Epithelial cell of esophagus (primary cell): ENCODE data around the genes GTF3C4 and SURF1.

GRCh38 chr9:132531081-132531709 lies 51.2 kb upstream of the BARHL1 start:
- RRBS, result no CpG with 5 or more reads among the region's 14 CpGs

DNA sequence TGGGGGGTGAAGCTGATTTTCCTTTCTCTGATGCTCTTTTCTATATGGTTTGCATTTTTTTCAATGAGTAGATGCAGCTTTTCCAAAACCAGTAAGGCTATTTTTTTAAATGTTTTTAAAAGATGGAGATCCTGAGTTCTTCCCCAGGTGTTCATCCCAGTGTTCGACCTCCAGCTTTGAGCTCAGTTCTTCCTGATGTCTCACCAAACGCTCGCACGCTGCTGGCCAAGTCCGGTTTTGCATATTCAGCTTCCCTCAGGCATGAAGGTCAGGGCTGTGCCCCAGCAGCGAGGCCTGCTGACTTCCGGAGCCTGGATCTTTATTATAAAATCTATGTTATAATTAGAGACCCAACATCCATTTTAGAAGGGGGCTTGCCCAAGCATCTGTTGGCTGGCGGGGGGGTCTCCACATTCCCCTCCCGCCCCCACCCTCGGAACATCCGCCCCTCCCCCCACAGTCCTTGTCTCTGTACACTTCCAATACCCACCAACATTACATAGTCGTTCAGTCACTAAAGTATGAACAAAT lies 34.1 kb upstream of the BARHL1 start:
- RRBS, result 78% methylated on average over 3 of the region's 12 CpGs

GRCh38 chr9:132669806-132670787 lies at the start of gene GTF3C4:
Gene GTF3C4, plus strand, starts transcription at chr9:132670464.
- RRBS, result 2% methylated on average over 30 of the region's 107 CpGs

DNA sequence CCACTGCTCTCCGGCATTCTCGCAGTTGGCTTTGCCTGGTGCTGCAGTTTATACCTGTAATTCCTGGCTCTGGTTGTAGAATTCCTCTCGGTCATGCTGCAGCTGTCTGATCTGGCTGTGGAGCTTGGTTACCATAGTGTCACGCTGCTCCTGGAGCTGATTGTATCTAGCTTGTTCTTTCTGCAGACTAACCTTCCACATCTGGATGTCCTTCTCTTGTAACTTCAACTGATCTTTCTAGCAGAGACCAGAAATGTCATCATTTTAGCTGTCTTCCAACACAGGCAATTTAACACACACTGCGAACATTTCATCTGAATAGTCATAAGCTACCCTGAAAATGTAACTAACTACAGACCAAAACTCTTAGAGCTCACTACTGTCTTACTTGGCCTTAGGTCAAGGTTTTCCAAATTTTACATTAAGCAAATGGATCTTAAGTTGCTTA lies 23.9 kb downstream of the SPACA9 start:
- RRBS, result no CpG with 5 or more reads among the region's 5 CpGs

DNA sequence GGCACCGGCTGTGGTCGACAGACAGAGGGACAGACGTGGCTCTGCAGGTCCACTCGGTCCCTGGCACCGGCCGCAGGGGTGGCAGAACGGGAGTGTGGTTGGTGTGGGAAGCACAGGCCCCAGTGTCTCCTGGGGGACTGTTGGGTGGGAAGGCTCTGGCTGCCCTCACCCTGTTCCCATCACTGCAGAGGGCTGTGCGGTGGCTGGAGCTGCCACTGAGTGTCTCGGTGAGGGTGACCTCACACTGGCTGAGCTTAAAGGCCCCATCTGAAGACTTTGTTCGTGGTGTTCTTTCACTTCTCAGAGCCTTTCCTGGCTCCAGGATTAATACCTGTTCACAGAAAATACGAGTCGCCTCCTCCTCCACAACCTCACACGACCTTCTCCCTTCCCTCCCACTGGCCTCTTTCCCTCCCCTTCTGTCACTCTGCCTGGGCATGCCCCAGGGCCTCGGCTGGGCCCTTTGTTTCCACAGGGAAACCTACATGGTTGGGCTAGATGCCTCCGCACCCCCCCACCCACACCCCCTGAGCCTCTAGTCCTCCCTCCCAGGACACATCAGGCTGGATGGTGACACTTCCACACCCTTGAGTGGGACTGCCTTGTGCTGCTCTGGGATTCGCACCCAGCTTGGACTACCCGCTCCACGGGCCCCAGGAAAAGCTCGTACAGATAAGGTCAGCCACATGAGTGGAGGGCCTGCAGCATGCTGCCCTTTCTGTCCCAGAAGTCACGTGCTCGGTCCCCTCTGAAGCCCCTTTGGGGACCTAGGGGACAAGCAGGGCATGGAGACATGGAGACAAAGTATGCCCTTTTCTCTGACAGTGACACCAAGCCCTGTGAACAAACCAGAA lies 660 bp upstream of the CEL start:
- RRBS, result no CpG with 5 or more reads among the region's 21 CpGs

GRCh38 chr9:133118798-133119558 lies 2.1 kb downstream of the RALGDS start:
- RRBS, result no CpG with 5 or more reads among the region's 15 CpGs

GRCh38 chr9:133121928-133122503 lies 976 bp upstream of the RALGDS start:
- RRBS, result no CpG with 5 or more reads among the region's 6 CpGs

DNA sequence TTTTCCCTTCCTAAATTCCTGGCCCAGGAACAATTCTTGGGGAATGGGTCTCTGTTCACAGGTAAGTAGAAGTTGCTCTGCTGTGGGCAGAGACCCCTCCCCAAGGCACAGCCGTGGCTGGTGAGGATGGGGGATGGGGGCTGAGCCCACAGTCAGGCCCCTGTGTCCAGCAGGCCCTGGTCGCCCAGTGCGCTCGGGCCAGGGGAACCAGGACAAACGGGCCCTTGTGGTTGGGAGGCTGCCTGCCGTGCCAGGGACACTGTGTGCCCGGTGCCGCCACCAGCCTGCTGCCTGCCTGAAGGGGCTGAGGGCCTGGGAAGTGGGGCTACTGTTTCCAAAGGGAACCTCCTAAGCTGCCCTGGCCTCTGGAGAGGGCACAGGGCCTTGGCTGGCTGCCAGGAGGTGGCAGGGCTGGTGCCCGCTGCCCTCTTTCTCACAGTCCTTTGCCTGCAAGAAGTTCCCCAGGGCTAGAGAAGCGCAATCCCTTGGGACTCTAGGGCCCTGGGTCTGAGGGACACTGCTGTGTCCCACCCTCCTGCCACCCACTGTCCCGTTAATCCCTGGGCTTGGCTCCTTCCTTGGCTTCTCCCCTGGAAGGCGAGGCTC lies 16.8 kb upstream of the RALGDS start:
- RRBS, result no CpG with 5 or more reads among the region's 12 CpGs

GRCh38 chr9:133141765-133142637 lies 21.0 kb upstream of the RALGDS start:
- RRBS, result no CpG with 5 or more reads among the region's 17 CpGs

GRCh38 chr9:133148707-133149865 lies 14.6 kb downstream of the GBGT1 start:
- RRBS, result 2% methylated on average over 33 of the region's 139 CpGs

- RRBS, result no CpG with 5 or more reads among the region's 14 CpGs
Observed at GRCh38 chr9:133272901-133273725, 62.9 kb downstream of the SURF6 start.

DNA sequence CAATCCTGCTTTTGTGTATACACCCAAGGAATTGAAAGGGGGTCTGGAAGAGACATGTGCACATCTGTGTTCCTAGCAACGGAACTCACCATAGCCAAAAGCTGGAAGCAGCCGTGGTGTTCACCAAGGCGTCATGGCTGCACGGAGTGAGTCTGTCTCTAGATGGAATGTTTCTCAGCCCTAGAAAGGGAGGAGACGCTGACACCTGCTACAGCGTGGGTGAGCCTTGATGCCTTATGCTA lies 59.5 kb downstream of the SURF6 start:
- RRBS, result no CpG with 5 or more reads among the region's 6 CpGs

- RRBS, result no CpG with 5 or more reads among the region's 14 CpGs
Observed at GRCh38 chr9:133330817-133331487, 5.0 kb downstream of the SURF6 start.

DNA sequence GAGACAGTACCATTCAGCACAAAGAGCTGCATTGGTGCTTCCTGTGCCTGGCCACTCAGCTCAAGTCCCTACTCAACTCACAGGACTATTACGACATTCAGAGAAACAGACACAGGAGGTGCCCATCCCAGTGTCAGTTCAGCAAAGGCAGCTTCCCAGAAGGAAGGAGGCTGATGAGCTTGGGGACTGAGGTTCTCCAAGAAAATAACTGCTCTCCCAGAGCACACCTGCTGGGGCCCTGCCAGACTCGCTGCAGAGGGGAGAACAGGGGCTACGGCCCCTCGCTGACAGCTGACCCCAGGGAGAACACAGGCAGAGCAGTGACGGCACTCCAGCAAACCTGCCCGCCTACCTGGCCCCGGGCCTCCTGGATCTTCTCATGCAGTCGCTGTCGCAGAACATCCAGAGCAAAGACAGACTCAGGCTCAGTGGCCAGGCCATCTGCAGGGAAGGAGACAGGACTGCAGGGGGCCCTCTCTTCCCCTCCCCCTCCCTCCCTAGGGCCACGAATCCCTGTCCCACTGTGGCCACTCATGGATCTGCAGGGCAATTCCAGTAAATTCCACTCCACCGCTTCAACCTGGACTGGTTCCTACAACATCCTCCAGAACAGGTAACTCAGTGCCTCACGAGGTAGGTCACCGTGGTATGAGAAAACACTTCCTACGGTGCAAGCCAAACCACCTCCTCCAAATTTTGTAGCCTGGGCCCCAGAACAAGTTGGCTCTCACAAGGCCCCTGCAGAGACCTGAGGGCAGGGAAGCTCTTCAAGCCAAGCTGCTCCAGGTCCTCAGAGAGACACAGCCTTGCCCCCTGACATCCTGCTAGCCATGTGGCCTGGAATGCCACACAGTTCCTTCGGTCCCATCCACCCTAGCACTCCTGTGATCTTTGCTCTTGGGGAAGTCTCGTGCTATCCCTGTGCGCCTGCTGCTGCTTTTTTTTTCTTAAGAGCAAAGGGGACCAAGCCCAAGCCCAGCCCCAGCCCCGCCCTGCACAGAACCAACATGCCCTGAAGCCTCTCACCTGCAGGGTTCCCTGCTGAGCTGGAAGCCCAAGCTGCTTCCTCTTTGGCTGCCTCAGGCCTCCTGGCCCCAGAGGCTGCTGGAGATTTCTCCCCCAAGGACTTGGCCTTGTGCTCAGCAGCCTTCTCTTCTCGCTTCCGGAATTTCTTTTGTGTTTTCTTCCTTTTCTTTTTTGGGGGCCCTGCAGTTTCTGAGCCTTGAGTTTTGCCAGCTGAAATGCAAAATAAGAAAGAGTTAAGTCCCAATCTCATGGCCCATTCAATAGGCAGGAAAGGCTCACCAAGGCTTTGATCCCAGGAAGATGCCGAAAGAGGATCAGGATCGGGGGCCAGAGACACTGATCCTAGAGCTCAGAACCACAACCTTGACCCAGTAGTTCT lies 2.1 kb downstream of the SURF6 start:
- RRBS, result no CpG with 5 or more reads among the region's 22 CpGs

GRCh38 chr9:133355695-133356780 lies at the start of gene SURF1:
Gene SURF1, minus strand, starts transcription at chr9:133356487.
- RRBS, result 1% methylated on average over 47 of the region's 89 CpGs

DNA sequence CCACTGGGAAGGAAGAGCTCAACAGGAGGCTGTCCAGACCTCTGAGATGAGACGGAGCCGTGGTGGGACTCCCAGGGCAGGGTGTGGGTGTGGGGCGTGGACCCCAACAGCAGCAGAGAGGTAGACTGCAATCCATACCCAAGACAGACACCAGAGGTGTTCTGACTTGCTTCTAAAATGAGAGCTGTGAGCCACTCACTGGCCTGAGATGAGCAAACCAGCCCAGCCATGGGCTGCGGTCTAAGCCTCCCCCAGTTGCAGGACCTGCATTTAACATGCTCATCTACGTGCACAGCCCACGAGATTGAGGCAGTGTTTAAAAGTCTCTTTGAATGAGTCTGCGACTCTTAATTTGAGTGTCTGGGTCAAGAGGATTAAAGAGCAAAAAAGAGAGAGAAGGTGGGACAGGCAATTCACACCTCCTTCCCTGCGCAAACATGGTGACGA lies 6.0 kb downstream of the SURF4 start:
- RRBS, result no CpG with 5 or more reads among the region's 9 CpGs

- RRBS, result no CpG with 5 or more reads among the region's 15 CpGs
Observed at GRCh38 chr9:133370304-133371249, 5.3 kb downstream of the SURF4 start.

DNA sequence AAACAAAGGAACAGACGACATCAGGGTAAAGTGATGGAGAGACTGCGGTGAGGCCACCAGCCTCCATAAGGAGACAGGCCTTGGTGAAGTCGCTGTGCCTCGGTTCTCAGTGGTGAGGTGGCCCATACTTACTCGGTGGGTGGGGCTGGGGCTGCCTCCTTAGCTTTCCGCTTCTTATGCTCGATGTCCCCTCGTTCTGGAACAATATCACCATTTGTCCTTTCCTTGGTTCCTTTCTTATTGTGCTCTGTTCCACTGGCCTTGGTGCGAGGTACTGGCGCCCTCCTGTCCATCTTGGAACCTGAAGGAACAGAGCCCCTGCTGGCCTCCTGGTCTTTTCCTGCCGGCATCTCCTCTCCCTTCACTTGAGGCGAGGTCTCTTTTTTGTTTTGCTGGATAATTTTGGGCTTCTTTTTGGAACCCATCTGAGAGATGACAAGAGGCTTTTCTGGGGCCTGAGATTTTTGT lies 3.2 kb downstream of the REXO4 start:
- RRBS, result no CpG with 5 or more reads among the region's 12 CpGs

- RRBS, result no CpG with 5 or more reads among the region's 16 CpGs
Observed at GRCh38 chr9:133419024-133419636, 1.3 kb upstream of the REXO4 start.

- RRBS, result 33% methylated on average over 3 of the region's 25 CpGs
Observed at GRCh38 chr9:133527420-133528166, 2.8 kb upstream of the MYMK start.